ENCODE measurements around the genes HOGA1 and ENTPD7.

DNA sequence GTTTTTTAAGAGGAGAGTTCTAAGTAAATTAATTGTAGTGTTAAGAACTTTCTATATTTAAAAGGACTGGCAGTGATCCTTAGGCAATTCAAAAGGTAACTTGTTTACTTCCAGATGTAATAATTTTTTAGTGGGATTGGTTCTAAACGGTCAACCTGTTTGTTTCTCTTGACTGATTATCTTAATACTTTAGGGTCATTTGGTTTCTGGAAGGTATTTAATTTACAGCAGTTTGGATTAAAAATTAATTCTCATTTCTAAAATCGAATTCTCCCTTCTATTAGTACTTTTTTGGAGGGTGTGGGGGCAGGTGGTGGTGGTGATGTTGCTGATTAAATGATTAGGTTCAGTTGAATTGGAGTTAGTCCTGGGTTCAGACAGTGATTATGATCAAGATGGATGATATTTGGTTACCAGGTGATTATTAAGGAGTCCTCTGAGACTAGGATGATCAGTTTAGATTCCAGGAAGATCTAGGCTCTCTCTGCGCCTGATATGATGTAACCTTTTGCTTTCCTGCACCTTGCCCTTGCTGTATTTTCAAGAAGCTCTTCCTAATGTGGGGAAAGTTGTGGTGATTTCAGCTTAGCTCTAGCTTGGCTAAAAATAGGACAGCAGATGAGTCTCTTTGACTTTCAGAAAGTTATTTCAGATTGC is 3.5 kb downstream of the LCOR start:
- PRO-cap = no peak
- RAMPAGE, long total RNA, 3 experiments = no peak in any of the 3 experiments

DNA sequence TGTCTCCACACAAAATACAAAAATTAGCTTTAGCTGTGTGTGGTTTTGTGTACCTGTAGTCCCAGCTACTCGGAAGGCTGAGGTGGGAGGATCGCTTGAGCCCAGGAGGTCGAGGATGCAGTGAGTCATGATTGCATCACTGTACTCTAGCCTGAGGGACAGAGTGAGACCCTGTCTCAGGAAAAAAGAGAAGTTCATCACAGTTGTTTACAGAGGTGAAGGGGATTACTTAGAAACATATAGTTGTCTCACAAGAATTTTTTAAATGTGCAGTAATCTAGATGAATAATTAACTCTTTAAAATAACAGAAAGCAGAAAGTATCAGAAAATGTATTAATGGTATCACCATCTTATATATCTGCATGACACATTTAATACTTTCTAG is 8.9 kb downstream of the LCOR start:
- PRO-cap = no peak
- RAMPAGE, long total RNA, 3 experiments = no peak in any of the 3 experiments

- PRO-cap = no peak
- RAMPAGE, long total RNA, 3 experiments = no peak in any of the 3 experiments
Observed at GRCh38 chr10:97016846-97017064, 169.0 kb downstream of the SLIT1 start.

DNA sequence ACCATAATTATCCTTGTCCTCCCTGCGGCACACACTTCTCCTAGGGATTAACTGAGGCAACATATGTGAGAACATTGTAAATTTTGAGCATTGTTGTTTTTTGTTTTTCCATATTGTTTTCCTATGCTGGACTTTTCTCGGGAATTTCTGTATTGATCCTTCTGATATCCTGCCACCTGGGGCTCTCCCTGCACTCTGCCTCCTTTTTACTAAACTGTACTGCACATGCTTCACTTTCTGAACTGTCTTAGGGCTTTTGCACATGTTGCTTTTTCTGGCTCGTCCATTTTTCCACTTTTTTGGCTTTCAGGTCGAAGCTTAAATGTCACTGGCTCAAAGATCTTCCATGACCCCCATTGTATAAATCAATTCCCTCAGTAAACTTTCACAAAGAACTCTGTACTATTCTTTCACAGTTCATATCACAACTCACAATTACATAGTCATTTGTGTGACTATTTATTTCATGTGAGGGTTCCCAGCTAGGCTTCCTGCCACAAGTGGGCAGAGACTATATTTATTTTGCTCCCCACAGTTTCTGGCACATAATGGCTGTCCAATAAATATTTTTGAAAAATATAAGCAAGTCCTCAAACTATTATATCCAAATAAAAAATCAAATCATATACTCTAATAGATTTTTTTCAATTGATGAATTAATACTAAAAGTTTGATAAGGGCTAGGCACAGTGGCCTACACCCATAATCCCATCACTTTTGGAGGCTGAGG is 1.5 kb upstream of the ARHGAP19 start:
- PRO-cap = no peak
- RAMPAGE, long total RNA, 3 experiments = no peak in any of the 3 experiments

- PRO-cap = no peak
- RAMPAGE, long total RNA, 3 experiments = no peak in any of the 3 experiments
Observed at GRCh38 chr10:97427478-97428235, 1.7 kb downstream of the PGAM1 start.

GRCh38 chr10:97434923-97435760 is 9.2 kb downstream of the PGAM1 start:
- PRO-cap = no peak
- RAMPAGE, long total RNA, 3 experiments = no peak in any of the 3 experiments

DNA sequence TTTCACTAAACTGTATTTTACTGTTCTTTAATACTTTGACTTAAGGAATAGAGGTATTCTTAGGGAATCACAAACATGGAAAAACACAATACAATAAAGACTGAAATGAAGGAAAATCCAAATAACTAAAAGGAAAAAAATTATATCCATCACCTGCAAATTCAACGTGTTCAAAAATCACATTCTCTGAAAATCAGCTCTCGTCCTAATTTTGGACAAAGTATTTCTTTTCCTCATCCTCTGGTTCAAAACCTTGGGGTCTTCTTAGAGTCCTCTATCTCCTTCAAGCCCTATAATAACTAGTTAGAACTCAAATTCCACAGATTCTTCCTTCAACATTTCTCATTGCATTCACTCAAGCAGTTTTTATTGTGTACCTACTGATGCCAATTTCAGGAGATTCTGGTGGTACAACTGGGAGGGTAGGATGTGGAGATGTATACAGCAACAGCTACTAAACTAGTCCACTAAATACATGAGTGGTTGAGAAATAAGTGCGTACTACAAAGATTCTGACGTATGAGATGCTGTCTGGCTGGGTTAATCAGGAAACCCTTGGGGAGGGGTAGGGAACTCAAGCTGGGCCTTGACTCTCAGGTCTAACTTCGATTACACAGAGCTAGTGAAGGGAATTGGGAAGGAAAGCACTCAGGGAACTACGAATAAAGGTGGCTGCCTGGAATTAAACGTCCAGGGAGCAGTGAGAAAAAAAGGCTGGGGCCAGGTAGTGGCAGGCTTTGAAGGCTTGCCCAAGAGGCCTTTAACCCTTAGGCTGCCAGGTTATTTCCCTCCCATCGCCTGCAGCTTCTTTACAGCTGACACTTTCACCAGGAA is 3.5 kb downstream of the MMS19 start:
- PRO-cap = no peak
- RAMPAGE, long total RNA, 3 experiments = no peak in any of the 3 experiments

DNA sequence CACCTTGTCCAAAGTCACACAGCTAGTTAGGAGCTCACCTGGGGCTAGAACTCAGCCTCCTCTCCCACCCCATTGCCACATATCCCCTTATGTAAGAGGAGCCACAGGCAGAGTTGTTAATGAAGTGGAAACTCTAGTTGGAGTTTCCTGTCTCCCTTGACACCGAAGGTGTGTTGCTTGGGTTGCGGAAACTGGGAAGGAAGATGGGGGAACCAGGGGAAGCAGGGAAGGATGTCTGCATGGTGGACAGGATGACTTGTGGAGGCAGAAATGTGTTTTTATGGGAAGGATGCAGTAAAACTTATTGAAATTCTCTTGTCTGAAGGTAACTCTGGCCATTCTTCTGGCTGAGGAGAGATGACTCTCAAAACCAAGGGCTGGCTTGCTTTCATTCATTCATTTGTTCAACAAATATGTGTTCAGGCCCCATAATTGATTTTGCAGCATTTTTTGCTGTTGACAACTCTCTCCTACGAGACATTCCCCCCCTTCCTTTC is 1.5 kb downstream of the UBTD1 start:
- PRO-cap = no peak
- RAMPAGE, long total RNA, 3 experiments = no peak in any of the 3 experiments

DNA sequence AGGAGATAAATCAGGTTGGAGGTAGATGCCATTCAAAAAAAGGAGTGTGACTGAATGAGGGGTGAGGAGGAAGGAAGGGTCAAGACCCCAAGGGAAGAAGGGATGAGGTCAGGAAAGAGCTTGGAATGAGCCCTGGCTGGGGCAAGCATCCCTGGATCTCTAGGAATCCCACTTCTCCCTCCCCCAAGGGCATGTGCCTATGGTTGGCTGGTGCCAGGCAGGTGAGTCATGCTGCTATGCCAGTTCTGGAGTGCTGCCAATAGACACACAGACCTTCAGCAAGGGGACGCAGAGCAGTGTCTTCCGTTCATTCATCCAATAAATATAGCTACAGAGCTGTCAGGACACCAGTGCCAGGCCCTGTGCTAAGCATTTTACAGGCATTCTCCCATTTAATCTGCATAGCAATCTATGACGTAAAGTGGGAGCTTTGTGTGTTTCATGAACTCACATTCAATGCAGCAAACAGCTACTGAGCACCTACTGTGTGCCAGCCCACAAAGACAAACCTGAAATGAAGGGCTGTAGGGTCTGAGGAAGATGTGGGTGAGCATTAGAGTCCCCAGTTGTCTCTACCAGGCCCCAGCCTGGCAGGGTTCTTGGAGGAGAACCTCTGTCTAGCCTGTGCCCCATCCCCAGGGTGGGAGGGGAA is 2.2 kb downstream of the ANKRD2 start:
- PRO-cap = no peak
- RAMPAGE, long total RNA, 3 experiments = no peak in any of the 3 experiments

GRCh38 chr10:97583781-97584826 is at the start of gene HOGA1:
Gene HOGA1 (plus strand): TSS chr10:97584389.
- PRO-cap = bidirectional peak, plus-strand start at chr10:97584361, minus-strand start at chr10:97584143
- RAMPAGE, long total RNA, 3 experiments = start-site peak on the plus strand in 3 of 3 experiments, at chr10:97584285-97584424 at its widest, 21 to 104 reads per replicate

DNA sequence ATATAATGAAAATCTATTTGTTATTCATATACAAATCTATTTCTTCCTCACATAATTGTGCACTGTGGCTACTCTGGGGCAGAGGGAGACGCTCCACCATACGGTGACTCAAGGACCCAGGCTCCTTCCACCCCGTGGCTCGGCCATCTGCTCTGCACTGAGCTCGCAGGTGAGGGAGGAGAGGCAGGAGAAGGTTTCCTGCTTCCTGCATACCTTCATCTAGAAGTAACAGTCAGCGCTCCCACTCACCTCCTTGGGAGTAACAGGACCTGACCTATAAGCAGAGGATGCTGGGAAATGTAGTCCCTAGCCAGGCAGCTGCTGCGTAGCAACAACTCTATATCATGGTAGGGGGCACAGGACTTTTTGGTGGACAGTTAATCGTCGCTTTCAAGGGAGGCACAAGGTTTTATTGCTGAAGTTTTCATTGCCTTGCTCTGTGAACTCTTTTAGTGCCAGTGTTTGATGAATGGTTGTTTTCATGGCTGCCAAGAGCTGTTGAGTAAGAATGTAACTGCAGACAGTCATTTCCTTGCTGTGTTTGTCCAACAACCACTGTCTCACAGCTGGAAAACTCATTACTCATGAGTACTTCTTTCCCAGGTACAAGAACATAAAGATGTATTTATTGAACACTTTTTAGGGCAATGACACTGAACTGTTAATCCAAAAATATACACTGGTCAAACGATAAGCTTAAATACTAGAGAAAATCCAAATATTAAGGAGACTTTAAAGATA is 10.2 kb upstream of the ZFYVE27 start:
- PRO-cap = no peak
- RAMPAGE, long total RNA, 3 experiments = no peak in any of the 3 experiments

DNA sequence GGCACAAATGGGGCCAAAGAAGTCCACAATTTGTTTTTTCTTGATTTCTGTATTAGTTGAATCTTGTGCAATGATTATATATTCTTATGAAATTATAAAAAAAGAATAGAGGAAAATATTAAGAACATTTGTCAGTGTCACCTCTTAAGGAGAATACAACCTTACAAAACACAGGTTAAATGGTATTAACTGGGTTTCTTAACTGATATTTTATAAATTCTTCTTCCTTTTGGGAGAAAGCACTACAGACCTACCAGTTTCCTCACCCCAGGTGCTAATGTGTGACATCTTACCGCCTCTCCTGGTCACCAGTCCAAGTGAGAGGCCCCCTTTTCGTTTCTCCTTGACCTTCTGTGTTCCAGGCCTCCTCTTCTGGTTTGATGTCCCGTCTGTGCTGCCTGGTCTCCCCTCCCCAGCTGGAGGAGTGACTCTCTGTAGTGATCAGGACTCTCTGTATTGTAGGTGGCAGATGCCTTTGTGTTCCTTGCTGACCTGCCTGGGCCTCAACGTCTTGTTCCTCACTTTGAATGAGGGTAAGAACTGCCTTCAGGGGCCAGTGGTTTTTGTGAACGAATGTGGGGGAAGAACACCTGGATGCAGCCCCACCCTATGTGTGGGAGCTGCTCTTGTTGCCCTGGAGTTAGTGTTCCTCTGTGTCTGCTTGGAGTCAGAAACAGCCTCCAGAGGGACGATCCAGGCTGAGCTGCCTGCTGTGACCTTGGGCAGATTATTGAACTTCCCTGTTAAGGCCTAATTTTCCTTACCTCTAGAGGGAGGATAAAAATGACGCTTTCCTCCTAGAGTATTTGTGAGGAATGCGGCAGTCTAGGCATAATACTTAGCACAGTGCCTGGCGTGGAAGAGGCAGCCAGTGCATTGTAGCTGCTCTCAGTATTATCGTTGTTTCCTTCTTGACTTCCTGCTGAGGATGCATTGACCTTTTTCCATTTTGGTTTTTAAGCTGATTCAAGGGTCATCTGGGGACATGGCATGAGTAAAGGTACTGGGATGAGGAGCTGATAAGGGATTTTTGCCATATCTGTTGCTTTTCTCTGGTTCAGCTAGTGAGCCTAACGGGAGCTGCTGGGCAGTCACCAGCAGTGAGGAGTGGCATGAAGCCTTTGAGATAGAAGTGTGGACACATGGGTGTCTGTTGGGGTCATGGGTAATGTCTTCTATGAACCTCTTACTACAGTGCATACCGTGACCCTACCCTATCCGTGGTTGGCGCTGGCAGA is 6.1 kb downstream of the ZFYVE27 start:
- PRO-cap = no peak
- RAMPAGE, long total RNA, 3 experiments = no peak in any of the 3 experiments

GRCh38 chr10:97761448-97761927 is 10.3 kb downstream of the SFRP5 start:
- PRO-cap = no peak
- RAMPAGE, long total RNA, 3 experiments = no peak in any of the 3 experiments

GRCh38 chr10:97842177-97842425 is 7.5 kb upstream of the GOLGA7B start:
- PRO-cap = no peak
- RAMPAGE, long total RNA, 3 experiments = no peak in any of the 3 experiments

GRCh38 chr10:98340127-98340786 is 72.3 kb upstream of the LOXL4 start:
- PRO-cap = no peak
- RAMPAGE, long total RNA, 3 experiments = no peak in any of the 3 experiments

DNA sequence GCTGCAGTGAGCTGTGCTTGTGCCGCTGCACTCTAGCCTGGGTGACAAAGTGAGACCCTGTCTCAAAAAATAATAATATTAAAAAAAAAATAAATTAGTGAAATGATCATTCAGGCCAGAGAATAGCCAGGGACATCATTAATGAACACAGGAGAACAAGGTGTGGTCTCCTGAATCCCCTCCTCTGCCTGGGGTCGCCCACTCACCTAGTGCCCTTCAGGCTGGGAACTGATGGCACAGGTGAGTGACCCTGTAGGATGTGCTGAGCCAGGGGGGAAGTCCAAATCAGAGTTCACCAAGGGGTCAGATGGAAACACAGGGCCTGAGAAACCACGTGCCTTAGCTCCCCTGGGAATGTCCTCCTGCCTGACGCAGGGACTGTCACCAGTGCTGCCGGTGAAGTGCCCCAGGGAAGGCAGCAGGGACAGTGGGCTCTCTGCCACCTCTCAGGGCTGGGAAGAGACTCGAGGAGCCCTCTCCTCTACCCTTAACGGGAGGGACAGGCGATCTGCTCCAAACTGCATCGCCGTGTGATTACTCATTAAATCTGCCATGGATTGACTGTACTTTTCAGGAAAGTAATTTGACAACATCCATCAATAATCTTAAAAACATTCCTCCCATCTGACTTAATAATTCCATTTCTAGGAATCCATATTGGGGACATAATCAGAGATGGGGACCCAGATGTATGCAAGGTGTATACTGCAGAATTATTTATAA is 5.8 kb upstream of the PYROXD2 start:
- PRO-cap = no peak
- RAMPAGE, long total RNA, 3 experiments = no peak in any of the 3 experiments

DNA sequence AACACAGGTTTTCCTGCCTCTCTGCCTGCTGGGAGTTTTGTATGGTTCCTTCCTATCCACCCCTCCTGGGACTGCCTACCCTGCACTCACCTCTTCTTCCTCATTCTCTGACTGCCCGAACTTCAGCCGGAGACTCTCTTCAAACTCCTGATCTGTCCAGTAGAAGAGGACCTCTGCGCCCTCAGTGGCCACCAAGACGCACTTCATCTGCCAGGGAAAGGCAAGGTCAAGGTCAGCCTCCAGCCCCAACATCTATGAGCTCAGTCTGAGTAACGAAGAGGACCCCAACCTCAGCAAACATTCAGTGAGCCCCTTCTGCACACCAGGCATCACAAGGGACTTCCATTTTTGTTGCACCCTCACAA is 3.7 kb downstream of the HPS1 start:
- PRO-cap = no peak
- RAMPAGE, long total RNA, 3 experiments = no peak in any of the 3 experiments

GRCh38 chr10:99430778-99431750 is 640 bp upstream of the GOT1 start:
- PRO-cap = bidirectional peak, plus-strand start at chr10:99430936, minus-strand start at chr10:99430624; unidirectional peak, minus-strand start at chr10:99431402
- RAMPAGE, long total RNA, 3 experiments = start-site peak on the plus strand in 2 of 3 experiments, at chr10:99430910-99430948 at its widest, 13 to 18 reads per replicate

GRCh38 chr10:99522566-99523258 is 10.0 kb upstream of the NKX2-3 start:
- PRO-cap = no peak
- RAMPAGE, long total RNA, 3 experiments = no peak in any of the 3 experiments

DNA sequence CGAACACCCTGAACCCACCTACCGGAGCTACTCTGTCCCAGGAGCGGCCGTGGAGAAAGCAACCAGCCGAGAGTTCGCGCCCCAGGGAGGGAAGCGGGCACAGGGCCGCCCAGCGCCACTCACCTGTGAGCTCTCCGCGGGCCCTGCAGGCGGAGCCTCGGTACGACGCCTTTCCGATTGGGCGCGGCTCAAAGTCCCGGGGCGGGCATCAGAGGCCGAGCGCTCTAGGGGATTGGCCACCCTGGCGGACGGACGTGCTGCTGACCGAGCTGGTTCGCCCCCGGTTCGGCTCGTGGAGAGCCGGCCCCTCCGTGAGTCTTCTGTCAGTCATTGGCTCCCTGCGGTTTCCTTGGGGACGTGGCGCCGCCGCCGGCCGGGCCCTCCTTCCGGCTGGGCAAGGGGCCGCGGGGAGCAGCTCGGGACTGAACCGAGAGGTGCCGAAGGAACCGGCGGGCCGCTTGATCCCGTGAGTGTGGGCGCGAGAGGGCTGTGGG is at the start of gene ENTPD7:
TSS of gene ENTPD7 (plus strand) at position 387 of the 494 bp plus-strand sequence.
- PRO-cap = bidirectional peak, plus-strand start at position 397 of the sequence, minus-strand start at position 145 of the sequence
- RAMPAGE, long total RNA, 3 experiments = no peak in any of the 3 experiments